ENCODE results near the gene PP2D1.

DNA sequence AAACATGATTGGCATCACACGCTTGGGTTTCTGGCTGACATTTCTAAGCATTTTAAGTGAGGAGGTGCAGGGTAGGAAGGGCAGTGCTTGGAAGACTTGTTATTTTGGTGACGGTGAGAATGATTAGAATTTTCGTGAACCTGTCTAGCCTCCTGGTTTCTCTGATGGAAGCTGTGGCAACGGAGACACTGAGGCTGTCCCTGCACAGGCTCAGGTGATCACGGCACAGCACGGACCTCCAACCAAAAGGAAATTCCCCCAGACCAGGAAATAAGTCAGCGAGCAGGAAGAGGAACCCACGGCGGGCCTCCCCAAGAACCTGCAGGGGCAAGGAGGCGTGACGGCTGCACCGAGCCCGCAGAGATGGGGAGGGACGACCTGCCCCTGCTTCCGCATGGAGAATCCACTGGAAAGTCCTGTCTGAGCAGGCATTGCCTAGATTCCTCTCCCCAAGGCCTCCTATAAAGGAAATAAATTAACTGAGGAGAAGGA is 109.6 kb downstream of the OXNAD1 start:
- PRO-cap, result no peak

DNA sequence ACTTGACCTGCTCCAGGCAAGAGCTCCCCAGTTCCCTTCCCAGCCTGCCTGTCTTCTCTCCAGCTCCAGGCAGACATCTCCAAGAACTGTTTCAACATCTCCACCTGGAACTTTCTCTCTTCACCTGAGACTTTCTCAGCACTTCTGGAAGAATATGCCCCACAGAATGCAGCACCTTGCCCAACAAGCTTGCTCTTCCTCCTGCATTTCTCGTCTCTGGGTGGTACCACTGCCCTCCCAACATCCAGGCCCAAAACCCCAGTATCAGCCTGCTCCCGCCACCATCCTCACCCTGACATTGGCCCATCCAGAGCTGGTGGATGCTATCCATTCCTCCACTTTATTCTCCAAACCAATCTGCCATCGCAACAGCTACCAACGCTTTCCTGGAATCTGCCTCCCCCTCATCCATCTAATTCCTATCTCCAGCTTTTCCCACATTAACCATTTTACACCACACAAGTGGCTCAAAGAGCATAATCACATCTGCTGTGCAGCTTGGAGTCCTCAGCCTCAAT is 8.7 kb downstream of the RFTN1 start:
- PRO-cap, result no peak

DNA sequence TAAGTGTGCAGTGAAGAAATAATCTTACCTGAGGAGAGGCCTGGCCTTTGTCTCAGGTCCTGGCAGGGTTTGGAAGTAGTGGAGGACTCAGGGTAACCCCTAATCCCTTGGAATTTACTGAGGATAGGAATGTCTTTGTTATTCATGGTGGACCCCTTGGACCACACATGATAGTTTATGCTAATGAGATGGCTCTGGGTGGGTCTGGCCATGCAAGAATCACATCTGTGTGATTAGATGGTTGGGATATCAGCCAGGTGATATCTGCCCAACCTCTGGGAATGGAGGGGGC is 65.0 kb upstream of the DAZL start:
- PRO-cap, result no peak

DNA sequence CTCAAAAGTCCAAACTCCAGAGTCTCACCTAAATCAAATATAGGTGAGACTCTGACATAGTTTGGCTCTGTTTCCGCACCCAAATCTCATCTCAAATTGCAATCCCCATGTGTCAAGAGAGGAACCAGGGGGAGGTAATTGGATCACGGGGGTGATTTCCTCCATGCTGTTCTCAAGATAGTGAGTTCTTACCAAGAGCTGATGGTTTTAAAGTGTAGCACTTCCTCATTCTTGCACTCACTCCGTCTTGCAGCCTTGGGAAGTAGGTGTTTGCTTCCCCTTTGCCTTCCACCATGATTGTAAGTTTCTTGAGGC is 96.1 kb upstream of the PLCL2 start:
- PRO-cap, result no peak

GRCh38 chr3:16800386-16800585 is 84.5 kb upstream of the PLCL2 start:
- PRO-cap, result no peak

DNA sequence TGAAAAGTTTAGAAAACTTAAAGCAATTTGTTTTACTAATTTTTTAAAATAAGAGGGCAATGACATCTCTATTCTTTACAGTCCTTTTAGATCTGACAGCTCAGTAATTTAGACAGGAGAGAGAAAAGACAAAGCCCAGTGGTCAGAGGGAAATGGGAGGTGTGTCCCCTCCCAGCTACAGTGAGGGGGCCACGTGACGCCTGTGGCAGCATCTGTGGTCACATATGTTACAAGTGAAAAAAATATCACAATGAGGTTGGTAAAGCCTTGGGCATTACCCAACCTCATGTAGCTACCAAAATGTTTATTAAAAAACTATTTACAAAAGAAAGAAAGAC is 42.9 kb upstream of the PLCL2 start:
- PRO-cap, result no peak

- PRO-cap, result no peak
These were observed 35.6 kb upstream of the PLCL2 start for GRCh38 chr3:16849172-16849603.

DNA sequence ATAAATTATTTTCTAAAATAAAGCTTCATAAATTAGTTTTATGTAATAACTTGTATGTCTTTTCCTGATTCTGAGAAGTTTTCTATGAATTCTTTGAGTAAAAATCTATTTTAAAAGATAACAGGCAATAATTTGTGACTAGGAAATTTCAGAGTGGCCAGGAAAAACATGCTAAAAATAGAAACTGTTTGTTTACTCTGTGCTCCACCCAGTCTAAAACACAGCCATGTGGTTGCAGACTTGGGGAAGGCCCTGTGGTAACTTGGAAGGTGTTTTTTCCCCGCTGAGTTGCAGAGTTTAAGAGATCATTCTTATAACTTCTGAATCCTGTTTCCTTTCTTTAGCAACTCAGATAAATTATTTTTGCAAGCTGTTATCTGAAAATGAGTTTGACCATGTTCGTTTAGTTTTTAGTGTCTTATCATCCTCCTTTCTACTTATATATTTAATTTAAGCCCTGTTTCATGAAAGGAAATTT is 22.0 kb downstream of the PLCL2 start:
- PRO-cap, result no peak

- PRO-cap, result no peak
These were observed 204.2 kb downstream of the PLCL2 start for GRCh38 chr3:17088905-17089336.

GRCh38 chr3:17571466-17572193 is 170.8 kb downstream of the TBC1D5 start:
- PRO-cap, result no peak

- PRO-cap, result no peak
These were observed 269.0 kb upstream of the SATB1 start for GRCh38 chr3:18694156-18694532.

- PRO-cap, result no peak
These were observed at the start of gene PP2D1 for GRCh38 chr3:20012001-20012490. Gene PP2D1, minus strand, starts transcription at chr3:20012264.

- PRO-cap, result no peak
These were observed 64.1 kb downstream of the KAT2B start for GRCh38 chr3:20104328-20104825.

DNA sequence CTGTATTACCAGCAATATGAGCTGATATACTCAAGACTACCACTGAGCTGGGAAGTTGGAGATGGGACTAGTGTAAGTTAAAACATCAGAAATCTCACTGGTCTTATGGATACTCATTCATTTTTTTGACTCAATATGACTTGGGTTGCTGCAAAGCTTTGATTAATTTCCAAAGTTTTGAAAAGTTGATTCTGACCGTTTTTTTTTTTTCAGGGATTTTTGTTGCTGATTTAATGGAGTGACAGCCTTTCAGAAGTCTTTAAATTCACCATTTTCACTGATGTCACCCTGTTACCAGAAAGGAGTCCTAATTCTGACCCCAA is 708.3 kb downstream of the ZNF385D start:
- PRO-cap, result no peak

DNA sequence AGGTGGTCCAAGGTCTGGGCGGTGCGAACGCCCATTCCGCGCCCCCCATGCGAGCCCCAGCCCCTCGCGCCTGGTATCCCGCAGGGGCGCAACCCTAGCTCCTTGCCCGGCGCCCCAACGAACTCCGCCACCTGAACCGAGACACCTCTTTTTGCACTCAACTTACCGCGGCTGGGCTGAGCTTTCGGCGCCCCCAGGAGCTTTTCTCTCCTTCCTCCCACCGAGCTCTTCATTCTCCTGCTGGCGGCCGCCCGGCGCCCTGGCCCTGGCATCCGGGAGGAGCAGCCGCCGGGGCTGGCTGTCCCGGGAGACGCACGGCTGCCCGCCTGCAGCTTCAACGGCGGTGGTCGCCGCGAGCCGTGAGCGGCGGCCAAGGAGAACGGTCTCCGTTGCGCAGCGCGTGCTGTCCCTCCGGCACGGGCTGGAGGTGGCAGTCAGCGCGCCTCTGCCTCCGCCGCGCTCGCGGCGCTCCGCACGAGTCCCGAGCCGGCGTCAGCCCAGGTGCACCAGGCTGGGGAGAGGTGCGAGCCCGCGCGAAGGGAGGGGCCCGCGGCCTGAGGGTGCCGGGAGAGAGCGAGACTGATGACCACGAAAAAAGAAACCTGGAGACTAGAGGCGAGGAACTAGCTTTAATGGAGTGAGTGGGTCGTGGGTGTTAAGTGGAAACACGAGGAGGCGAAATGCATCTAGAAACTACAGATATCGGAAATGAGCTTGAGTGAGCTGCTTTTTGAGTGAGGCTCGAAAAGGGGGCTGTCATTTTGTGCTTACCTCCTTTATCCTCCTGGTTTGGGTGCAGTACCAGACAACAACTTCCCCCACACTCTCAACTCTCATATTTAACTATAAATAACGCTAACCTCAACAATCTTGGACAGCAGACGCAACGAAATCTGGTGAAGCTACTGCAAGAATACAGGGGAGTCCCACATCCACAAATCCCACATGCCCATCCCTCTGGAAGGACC is 621.6 kb upstream of the ZNF385D start:
- PRO-cap, result no peak

DNA sequence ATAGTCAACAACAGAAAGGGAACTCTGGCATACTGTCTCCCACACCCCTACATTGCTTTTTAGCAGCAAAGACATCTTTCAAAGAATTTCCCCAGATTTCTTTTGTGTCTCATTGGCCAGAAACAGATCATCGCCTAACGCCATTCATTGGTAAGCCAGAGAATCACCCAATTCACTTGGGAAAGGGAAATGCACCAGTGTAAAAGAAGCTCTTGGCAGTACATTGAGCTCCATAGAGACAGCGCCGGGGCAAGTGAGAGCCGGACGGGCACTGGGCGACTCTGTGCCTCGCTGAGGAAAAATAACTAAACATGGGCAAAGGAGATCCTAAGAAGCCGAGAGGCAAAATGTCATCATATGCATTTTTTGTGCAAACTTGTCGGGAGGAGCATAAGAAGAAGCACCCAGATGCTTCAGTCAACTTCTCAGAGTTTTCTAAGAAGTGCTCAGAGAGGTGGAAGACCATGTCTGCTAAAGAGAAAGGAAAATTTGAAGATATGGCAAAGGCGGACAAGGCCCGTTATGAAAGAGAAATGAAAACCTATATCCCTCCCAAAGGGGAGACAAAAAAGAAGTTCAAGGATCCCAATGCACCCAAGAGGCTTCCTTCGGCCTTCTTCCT is 630.6 kb upstream of the ZNF385D start:
- PRO-cap, result no peak

- PRO-cap, result no peak
These were observed 60.9 kb downstream of the UBE2E2 start for GRCh38 chr3:23263877-23264548.

DNA sequence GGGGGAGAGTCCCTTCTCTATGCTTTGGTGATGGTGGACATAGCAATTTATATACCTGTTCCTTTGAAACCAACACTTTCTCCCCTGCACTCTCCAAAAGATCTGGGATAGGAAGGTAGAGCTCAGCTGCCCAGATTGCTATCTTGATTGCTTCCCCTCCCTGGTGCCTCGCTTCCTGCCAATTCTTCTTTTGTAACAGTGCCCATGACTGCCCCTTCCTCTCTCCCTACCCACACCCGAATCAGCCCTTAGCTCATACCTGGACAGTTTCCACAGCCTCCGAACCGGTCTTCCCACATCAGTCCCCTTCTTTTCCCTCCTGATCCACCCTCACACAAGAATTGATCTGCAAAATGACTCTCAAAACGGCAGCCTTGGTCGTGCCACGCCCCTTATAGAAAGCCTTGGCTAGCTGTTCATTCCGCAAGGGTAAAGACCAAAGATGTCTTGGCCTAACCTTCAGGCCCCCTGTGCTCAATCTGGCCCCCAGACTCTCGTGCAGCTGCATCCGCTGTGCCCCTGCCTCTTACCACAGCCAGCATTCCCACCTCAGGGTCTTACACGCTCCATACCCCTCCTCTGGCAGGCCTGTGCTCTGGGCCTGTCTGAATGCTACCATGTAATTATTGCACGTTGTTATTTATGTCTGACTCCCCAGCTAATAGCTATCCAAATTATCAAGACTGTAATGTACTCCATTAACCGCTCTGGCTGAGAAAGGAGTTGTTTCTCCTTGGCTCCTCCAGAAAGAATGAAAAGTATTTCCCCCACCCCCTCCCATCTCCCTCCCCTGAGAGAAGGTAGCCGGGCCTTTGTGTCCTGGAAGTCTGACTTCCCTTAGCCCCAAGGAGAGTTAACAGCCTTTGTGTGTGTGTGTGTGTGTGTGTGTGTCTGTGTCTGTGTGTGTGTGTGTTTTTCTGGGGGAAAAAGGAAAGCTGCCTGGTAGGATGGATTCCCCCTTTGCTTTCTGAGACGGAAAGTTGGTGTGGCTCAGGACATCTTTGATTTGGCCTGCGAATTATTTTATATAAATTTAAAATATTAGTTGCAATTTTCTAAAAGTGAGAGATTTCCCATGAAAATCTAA is 54.6 kb upstream of the UBE2E1 start:
- PRO-cap, result no peak

DNA sequence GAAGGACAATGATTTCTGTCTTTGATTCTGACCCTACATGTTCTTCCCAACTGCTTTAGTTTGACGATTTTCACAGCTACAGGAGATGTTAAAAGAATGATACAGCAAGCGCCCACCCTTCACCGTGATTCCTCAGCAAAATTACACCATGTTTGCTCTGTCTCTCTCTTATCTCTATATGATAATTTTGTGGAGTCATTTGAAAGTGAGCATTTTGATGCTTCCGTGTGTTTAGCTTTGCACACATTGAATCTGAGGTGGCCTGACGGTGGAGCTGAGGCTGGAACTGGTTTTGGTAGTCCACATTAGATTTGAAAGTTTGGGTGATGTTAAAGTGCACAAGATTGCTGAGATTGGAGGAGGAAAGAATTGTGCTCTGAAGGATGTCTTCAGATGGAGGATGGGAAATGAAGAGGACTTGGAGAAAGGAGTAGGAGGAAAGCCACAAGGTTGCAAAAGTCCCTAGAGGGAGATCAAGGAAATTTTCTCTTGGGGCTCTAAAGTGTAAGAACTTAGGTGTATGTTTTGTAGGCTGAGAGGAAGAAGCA is 12.7 kb downstream of the UBE2E1 start:
- PRO-cap, result no peak

DNA sequence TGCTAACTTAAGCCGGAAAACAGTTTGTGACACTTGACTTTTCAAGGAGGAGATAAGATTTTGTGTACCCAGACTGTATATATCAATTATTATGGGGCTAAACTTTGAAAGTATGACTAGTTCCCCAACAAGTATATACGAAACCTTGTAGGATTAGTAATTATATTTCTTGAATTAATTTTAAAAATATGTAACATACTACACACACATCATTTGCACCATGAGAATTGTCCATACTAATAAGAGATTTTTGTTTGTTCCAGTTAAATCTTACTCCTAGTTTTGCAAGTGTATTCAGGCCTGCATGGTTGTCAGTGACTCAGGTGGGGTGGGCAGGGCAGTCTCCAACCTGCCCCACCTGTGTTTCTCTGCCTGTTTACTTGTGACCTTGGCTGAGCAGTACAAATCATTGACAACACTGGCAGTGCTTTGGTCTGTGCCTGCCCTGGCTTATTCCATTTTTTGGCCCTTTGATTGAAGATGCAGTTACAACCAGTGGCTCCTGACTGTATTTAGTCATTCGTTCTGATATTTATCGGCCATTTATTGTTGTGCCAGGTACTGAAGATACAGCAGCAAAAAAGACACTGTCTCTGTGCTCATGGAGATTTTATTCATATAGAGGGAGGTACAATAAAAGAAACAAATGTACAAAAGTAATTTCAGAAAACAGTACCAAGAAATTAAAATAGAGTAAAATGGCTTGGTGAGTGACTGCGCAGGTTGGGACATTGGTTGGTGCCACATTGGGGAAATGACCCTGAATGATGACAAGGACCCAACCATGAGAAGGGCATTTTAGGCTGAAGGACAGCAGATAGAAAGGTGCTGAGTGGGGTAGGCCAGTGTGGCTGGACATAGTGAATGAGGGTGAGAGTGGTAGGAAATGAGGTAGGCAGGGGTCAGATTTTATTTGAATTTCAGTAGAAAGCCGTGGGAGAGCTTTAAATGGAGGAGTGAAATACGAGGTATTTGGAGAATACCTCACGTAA is 19.4 kb downstream of the UBE2E1 start:
- PRO-cap, result no peak

Measured in paraaortic lymph node (tissue), 1 donor.